Measurements from ENCODE around the genes OR51S1, OR52E5, APBB1 and TIMM10B.

- PRO-cap = no peak
- RAMPAGE, long total RNA, 2 experiments = no peak in any of the 2 experiments
Observed at GRCh38 chr11:4105192-4105680, 10.6 kb downstream of the RRM1 start.

GRCh38 chr11:4606862-4607539 lies 1.0 kb downstream of the TRIM68 start:
- PRO-cap = no peak
- RAMPAGE, long total RNA, 2 experiments = no peak in any of the 2 experiments

DNA sequence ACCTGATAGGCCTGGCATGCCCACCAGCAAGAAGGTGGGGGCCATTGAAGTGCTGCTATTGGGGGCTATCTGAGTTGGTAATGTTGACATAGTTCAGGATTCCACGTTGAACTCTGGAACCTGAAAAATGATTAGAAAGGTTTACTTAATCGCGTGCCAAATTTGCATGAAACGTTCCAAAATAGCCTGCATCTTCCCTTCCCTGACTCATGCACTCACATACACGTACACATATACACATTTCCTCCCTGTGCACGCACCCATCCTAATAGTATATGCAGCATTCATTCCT lies at the start of gene OR51S1:
OR51S1 (minus strand) TSS at position 90 of the 292 bp plus-strand sequence.
- PRO-cap = no peak
- RAMPAGE, long total RNA, 2 experiments = no peak in any of the 2 experiments

GRCh38 chr11:5129222-5129826 lies 8.8 kb downstream of the OR52A5 start:
- PRO-cap = no peak
- RAMPAGE, long total RNA, 2 experiments = no peak in any of the 2 experiments

DNA sequence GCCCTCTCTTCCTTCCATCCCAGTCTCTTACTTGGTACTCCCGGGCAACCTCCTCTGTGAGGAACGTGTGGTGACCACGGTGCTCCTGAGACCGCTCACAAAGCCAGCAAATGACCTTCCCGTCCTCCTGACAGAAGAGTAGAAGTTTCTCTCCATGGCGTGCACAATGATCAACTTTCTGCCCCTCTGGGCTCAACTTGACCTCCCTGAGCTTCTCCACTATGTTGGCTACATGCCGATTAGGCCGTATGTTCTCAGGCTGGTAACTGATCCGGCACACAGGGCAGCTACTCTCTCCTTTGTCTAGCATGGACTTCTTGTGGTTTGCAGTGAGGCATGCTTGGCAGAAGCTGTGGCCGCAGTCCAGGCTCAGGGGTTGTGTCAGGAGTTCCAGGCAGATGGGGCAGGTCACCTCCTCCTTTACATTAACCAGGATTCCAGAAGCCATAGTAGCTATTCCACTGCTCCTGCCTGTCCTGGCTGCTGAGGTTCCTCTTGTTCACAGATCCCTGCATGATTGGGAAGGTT lies 5.1 kb downstream of the TRIM5 start:
- PRO-cap = no peak
- RAMPAGE, long total RNA, 2 experiments = no peak in any of the 2 experiments

DNA sequence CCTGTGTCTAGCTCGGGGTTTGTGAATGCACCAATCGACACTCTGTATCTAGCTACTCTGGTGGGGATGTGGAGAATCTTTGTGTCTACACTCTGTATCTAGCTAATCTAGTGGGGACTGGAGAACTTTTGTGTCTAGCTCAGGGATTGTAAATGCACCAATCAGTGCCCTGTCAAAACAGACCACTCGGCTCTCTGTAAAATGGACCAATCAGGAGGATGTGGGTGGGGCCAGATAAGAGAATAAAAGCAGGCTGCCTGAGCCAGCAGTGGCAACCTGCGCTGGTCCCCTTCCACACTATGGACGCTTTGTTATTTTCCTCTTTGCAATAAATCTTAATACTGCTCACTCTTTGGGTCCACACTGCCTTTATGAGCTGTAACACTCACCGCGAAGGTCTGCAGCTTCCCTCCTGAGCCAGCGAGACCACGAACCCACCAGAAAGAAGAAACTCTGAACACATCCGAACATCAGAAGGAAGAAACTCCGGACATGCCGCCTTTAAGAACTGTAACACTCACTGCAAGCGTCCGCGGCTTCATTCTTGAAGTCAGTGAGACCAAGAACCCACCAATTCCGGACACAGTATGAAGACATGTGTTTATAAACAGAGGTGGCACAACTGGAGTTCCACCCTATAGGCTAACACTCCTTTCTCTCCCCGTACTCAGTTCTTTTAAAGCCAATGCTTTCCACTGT lies 1.1 kb downstream of the TRIM5 start:
- PRO-cap = unidirectional peak, plus-strand start at position 274 of the sequence
- RAMPAGE, long total RNA, 2 experiments = no peak in any of the 2 experiments

GRCh38 chr11:5698208-5698576 lies 8.6 kb downstream of the TRIM22 start:
- PRO-cap = no peak
- RAMPAGE, long total RNA, 2 experiments = no peak in any of the 2 experiments

GRCh38 chr11:5892909-5893330 lies at the start of gene OR52E5:
OR52E5 (plus strand) TSS chr11:5893208.
- PRO-cap = no peak
- RAMPAGE, long total RNA, 2 experiments = no peak in any of the 2 experiments

GRCh38 chr11:6320104-6320348 lies 275 bp downstream of the CAVIN3 start:
- PRO-cap = bidirectional peak, plus-strand start at chr11:6320232, minus-strand start at chr11:6320163
- RAMPAGE, long total RNA, 2 experiments = no peak in any of the 2 experiments

GRCh38 chr11:6320349-6320427 lies 113 bp downstream of the CAVIN3 start:
- PRO-cap = no peak
- RAMPAGE, long total RNA, 2 experiments = no peak in any of the 2 experiments

- PRO-cap = no peak
- RAMPAGE, long total RNA, 2 experiments = no peak in any of the 2 experiments
Observed at GRCh38 chr11:6406231-6407081, 12.4 kb downstream of the APBB1 start.

DNA sequence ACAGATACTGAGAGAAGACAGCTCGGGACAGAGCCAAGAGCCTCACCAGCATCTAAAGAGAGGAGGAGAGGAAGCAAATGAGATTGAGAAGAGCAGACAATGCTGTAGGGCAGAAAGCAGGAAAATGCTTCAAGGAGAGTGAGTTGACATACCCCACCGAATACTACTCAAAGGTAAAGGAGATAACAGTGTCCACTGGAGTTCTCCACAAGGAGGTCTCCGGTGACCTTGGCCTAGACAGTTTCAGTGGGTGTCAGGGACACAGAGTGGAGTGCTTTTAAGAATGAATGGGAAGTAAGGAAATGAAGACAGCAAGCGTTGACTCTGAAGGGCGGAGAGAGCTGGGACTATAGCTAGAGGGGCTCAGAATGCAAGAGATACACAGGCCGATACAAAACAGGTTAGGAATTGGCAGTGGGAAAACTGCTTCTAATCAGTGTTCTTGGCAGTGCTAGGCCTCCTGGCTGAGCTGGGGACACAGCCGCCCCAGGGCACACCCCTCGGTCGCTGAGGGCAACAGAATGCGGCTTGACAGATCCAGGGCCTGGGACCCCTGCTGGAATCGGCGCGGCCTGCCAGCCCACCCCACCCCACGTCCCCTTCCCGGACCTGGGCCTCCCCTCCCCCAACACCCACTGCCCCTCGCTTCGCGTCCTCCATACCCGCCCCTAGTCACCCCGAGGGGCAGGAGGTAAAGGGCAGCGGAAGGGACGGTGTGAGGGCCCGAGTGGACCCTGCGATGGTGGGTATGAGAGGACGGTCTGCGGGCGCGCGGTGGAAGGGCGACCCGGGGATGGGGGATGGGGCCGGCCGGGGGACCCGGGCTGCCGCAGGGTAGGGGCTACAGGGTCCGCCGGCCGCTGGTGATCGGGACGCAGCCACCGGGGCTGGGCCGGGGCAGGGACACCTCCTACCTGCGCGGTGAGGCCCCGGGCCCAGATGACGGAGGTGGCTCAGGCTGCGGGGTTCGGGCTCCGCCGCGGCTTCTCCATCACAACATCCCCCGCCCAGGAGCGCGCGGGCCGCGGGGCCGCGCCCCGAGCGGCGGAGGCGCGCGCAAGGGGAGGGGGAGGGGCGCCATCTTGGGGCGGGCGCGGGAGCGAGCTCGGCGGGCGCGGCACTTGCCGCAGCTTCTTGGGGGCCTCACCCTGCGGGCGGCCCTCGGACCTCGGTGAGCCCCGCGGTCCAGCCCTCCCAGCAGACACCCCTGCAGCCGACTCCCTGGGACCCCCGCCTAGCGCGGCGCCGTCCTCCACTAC lies at the start of gene APBB1:
APBB1 (minus strand) TSS at position 1,024 of the 1,259 bp plus-strand sequence.
- PRO-cap = unidirectional peak, plus-strand start at position 938 of the sequence; bidirectional peak, plus-strand start at position 1,120 of the sequence, minus-strand start at position 1,009 of the sequence
- RAMPAGE, long total RNA, 2 experiments = start-site peak on the minus strand in 2 of 2 experiments, centred at positions 1,007 to 1,015 of the sequence, 22 to 81 reads per replicate

GRCh38 chr11:6481414-6482016 lies at the start of gene TIMM10B:
TIMM10B (plus strand) TSS chr11:6481501.
- PRO-cap = bidirectional peak, plus-strand start at chr11:6481501, minus-strand start at chr11:6481312
- RAMPAGE, long total RNA, 2 experiments = start-site peak on the plus strand in 2 of 2 experiments, at chr11:6481482-6481511 at its widest, 102 to 136 reads per replicate

- PRO-cap = no peak
- RAMPAGE, long total RNA, 2 experiments = no peak in any of the 2 experiments
Observed at GRCh38 chr11:6495622-6496344, 1.3 kb upstream of the DNHD1 start.

GRCh38 chr11:6515404-6515813 lies 18.3 kb downstream of the DNHD1 start:
- PRO-cap = no peak
- RAMPAGE, long total RNA, 2 experiments = no peak in any of the 2 experiments

DNA sequence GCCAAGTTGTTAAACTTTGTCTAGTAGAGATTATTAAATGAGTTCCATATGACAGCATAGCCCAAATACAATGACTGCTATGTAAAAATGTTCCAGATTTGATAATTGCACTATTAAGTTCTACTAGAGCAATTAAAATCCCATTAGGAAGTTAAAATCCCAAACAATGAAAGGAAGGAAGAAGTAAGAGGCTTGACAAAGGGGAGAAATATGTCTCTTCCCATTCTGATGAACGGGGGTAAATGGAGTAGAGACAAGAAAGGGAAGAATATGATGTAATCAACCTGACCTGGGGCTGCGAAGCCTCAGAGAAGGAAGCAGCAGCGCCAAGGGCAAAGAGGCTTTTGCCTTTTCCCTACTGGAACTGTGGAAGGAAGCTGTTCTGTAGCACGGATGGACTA lies 26.8 kb downstream of the RRP8 start:
- PRO-cap = no peak
- RAMPAGE, long total RNA, 2 experiments = no peak in any of the 2 experiments

- PRO-cap = no peak
- RAMPAGE, long total RNA, 2 experiments = no peak in any of the 2 experiments
Observed at GRCh38 chr11:6609299-6610123, 2.5 kb downstream of the TAF10 start.

- PRO-cap = no peak
- RAMPAGE, long total RNA, 2 experiments = no peak in any of the 2 experiments
Observed at GRCh38 chr11:6690743-6691227, 7.6 kb upstream of the MRPL17 start.

- PRO-cap = no peak
- RAMPAGE, long total RNA, 2 experiments = no peak in any of the 2 experiments
Observed at GRCh38 chr11:7251481-7251743, 292 bp upstream of the SYT9 start.

GRCh38 chr11:7576736-7576952 lies 62.8 kb downstream of the PPFIBP2 start:
- PRO-cap = bidirectional peak, plus-strand start at chr11:7577042, minus-strand start at chr11:7576846
- RAMPAGE, long total RNA, 2 experiments = no peak in any of the 2 experiments

All from body of pancreas (tissue), 2 donors.